ENCODE measurements around the genes DEFB132, CSNK2A1, FKBP1A, SIRPB1 and SIRPG.

GRCh38 chr20:257641-257945, at the start of gene DEFB132:
Gene DEFB132 (plus strand): TSS chr20:257724.
- RAMPAGE, long total RNA: no peak
- RRBS: no CpG with 5 or more reads among the region's 2 CpGs

DNA sequence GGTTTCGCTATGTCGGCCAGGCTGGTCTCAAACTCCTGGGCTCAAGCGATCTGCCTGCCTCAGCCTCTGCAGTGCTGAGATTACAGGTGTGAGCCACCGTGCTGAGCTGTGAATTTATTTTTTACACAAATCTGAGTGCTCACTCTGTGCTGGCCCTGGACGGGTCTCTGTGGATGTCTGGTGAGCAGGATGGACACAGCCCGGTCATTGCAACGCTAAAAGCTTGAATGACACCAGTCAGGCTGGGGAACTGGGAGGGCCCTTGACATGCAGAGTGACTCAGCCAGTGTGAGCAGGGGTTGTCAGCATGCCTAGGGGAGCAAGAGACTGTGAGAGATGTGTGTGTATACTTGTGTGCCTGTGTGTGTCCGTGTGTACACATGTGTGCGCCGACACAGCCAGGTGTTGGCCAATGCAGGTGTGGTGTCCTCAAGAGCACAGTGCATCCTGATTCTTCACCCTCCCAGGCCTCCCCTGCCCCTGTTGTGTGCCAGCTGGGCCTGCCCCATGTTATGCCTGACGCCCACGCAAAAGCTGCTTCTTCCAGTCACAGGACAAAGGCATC, 16.3 kb downstream of the NRSN2 start:
- RAMPAGE, long total RNA: no peak
- RRBS: no CpG with 5 or more reads among the region's 12 CpGs

DNA sequence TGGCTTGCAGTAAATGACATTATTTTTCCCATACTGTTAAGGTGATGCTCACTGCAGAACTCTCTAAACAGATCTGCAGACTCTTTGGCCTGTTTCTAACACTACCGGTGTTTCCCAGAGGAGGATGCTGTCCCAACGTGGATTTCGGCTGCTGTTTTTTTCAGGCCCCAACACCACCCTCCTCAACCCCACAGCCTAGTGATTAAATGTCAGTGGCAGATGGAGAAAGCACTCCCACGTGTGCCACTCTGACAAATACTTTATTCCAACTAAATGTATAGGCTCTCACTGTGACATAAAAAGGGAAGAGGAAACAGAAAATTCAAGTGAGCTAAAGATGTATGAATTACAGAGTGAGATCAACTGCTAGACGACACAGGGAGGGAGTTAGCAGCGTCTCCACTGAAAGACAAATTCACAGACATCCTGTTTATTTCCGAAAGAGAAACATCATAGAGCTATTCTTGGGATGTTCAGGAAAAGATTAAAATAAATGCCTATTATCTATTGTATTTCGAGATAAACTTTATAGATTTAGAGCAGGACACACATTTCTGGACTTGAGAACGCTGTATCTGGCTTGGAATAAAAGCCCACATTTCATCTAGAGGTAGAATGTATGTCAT, 3.5 kb downstream of the TBC1D20 start:
- RAMPAGE, long total RNA: no peak
- RRBS: no CpG with 5 or more reads among the region's 9 CpGs

- RAMPAGE, long total RNA: no peak
- RRBS: no CpG with 5 or more reads among the region's 5 CpGs
These were observed 32.3 kb upstream of the TBC1D20 start for GRCh38 chr20:494377-495379.

DNA sequence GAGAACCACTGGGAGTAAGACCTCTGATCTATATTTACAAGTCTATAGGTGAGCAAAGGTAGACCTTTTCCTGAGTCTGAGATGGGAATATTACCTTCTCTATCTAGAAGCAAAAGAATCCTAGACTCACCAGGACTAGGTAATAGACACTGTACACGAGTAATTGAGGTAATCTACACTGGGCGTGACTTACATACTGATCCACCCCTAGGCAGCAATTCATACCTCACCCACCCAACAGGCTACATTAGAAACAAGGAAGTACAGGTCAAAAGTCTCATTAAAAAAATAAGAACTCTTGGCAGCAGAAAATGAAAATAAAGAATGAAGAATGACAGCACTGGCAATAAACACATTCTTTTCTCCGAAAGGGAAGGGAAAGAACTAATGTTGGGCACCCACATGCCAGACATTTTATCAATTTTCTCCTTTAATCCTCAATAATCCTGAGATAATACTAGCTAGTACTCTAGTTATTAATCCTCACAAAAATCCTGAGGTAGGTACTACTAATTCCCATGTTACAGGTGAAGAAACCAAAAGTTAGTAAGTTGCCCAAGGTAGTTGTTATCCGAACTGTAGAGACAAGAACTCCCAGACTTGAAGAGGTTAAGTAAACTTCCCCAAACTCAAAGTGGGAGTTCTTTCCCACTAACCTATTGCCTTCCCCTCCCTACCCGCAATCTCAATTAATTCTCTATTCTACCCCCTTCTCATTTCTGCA, 7.5 kb downstream of the CSNK2A1 start:
- RAMPAGE, long total RNA: no peak
- RRBS: no CpG with 5 or more reads among the region's 5 CpGs

DNA sequence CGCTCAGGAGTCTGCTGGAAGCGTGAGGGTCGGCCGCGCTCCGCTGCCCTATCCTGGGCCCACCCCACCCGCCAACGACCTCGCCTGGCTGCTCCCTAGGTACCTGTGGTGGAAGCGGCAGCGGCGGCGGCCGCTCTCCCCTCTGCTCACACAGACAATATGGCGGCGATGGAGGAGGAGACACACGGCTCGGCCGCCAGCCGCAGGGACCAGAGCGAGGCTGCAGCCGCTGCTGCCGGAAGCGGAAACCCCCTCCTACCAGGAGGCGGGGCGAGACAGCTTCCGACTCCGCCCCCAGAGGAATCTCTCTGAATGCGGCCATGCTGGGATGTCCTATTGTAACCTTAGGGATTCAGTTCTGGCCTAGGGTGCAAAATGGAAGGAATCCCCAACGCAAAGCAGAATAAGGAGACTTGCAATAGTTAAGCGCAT, at the start of gene CSNK2A1:
Gene CSNK2A1, minus strand, starts transcription at position 222 of the 432 bp plus-strand sequence.
- RAMPAGE, long total RNA: start-site peak on the minus strand centred at position 174 of the sequence, 98 bp wide, 1,232 and 2,407 reads in 2 replicates
- RRBS: no CpG with 5 or more reads among the region's 31 CpGs

DNA sequence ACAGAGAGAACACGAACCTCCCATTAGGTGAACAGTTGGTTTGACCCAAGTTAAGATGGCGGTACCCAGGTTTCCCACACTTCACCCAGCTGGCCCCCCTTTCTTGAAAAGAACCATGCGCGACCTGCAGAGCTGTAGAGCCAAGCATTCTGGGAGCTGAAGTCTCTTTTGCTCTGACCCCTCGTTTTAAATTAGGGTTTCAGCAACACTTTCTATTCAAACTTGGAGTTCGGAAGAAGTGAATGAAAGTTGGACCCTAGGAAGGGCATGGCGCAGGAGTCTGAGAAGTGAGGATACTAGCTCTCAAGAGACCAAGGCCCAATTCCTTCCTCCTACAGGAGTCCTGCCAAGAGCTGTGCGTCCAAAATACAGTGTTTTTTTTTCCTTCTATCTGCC, 437 bp upstream of the CSNK2A1 start:
- RAMPAGE, long total RNA: no peak
- RRBS: no CpG with 5 or more reads among the region's 8 CpGs

DNA sequence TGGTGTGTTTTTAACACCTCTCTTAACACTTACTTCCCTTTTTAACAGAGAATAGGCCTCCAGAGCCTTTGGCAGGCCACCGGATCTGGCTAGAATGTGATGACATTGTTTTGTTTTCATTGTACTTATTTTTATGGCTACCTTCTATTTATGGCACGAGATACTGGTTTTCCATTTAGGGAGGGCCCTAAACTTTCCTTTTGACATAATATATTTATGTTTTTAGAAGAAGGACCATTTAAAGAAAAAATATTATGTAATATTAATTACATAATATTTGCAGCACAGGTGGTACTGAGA, 21.6 kb downstream of the TCF15 start:
- RAMPAGE, long total RNA: no peak
- RRBS: no CpG with 5 or more reads among the region's 2 CpGs

DNA sequence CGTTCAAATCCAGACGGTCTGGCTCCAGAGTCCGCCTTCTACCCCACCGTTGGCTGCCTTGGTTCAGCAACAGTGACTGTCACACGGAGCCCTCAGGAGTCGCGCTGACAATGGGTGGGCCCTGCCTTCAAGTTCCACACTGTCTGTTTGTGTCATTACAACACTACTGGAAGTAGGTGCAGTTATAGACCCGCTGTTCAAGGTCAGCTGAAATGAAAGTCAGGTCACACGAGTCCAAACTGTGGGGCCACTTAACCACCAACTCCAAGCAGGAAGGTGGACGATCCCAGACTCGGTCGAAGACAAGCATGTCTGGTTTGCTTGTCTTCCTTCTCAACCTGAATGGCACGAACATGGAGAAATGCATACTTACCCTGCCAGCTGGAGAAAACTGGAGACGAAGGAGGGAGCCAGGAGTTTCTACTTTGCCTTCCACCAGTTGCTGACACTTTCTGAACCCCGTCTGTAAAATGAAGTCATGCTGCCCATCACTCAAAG, 907 bp upstream of the SRXN1 start:
- RAMPAGE, long total RNA: no peak
- RRBS: no CpG with 5 or more reads among the region's 15 CpGs

- RAMPAGE, long total RNA: no peak
- RRBS: no CpG with 5 or more reads among the region's 5 CpGs
These were observed 4.7 kb downstream of the PSMF1 start for GRCh38 chr20:1123060-1123593.

GRCh38 chr20:1134904-1135300, 16.5 kb downstream of the PSMF1 start:
- RAMPAGE, long total RNA: no peak
- RRBS: 95% methylated on average over 2 of the region's 15 CpGs

DNA sequence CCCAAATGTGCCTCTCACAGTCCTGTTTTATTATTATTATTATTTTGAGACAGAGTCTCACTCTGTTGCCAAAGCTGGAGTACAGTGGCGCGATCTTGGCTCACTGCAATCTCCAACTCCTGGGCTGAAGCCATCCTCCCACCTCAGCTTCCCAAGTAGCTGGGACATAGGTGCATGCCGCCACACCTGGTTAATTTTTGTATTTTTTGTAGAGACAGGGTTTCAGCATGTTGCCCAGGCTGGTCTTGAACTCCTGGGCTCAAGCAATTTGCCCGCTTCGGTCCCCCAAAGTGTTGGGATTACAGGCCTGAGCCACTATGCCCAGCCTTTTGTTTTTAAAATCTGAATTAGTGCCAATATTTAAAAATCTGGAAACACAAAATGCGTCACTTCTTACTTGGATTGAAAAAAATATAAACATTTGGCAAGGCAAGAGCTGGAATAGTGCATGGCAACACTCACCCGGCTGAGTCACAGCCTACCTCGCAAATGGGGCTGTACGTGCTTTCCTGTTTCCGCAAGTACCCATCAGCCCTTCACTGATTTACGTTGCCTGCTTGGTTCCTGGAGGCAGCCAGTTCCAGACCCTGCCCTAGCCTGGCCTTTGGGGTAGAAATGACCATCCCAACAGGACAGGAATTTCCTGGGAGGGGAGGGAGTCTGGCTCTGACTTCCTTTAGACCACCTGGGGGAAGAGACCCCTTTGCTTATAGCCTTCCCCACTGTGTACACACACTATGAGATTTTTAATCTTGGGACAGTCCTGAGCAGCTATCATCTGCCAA, 6.2 kb downstream of the SDCBP2 start:
- RAMPAGE, long total RNA: no peak
- RRBS: no CpG with 5 or more reads among the region's 11 CpGs

DNA sequence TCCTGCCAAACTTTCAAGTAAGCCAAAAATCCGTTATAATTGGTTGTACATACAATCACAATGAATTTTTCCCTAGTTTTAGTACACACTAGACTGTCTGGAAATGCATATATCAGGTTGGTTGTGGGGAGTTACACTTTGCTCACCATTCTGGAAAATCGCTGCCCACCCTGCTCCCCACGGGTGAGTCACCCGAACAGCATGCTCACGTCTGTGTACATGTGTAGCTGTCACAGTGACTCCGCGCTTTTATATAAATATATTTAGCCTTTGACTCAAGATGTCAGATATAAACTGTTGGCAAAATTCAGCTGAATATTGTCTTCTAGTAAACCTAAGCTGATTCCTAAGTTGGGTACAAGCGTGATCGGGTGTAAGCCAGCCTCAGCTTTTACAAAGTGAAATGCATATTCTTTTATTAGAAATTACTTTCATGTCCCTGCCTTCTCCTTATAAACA, 4.4 kb downstream of the SDCBP2 start:
- RAMPAGE, long total RNA: no peak
- RRBS: no CpG with 5 or more reads among the region's 9 CpGs

- RAMPAGE, long total RNA: no peak
- RRBS: no CpG with 5 or more reads among the region's 16 CpGs
These were observed 4.1 kb downstream of the FKBP1A start for GRCh38 chr20:1388376-1389499.

DNA sequence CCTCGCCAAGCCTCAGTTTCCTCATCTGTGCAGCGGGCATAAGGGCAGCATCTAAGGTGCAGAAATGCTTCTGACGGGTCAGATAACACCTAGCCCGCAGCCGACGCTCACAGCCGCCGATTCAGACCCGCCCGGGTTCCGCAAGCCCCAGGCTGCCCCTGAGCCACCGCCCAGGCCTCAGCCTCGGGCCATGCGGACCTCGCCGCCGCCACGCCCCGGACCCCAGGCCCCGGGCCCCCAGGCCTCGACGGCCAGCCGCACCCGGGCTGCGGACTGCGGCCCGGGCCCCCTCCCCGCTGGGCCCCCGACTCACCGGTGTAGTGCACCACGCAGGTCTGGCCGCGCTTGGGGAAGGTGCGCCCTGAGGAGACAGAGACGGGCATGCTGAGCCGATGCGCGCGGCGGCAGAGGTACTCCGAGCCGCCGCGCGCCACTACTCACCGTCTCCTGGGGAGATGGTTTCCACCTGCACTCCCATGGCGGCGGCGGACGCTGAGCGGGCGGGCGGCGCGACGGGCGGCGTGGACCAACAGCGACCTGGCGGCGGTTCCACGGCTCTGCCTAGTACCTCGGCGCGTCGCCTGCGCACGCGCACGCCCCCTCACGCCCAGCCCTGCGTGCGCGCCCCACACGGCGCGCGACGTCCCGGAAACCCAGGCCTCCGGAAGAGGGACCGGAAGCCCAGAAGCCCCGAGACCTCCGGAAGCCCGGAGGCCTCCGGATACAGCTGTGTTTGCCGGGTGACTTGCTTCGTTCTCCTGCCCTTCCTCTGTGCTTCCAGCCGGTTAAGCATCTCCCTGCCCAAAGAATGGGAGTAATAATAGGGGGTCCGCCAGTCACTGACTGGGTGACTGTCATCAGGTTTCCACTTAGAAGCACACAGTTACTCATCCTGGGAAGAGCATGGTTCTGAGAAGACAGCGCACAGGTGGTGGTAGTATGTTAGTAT, at the start of gene FKBP1A:
Gene FKBP1A, minus strand, starts transcription at position 534 of the 949 bp plus-strand sequence.
- RAMPAGE, long total RNA: start-site peak on the minus strand centred at position 540 of the sequence, 140 bp wide, 1,366 and 1,214 reads in 2 replicates
- RRBS: 1% methylated on average over 11 of the region's 91 CpGs

DNA sequence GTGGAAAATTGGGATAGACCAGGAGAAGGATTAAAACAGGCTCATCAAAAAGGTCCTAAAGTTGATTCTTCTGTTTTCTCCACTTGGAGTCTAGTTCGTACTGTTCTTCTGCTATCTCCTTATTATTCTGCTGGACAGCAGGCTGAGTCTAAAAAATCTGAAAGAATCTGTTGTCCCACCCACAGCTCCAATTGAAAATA, 4.7 kb upstream of the FKBP1A start:
- RAMPAGE, long total RNA: no peak
- RRBS: no CpG with 5 or more reads among the region's 1 CpG

DNA sequence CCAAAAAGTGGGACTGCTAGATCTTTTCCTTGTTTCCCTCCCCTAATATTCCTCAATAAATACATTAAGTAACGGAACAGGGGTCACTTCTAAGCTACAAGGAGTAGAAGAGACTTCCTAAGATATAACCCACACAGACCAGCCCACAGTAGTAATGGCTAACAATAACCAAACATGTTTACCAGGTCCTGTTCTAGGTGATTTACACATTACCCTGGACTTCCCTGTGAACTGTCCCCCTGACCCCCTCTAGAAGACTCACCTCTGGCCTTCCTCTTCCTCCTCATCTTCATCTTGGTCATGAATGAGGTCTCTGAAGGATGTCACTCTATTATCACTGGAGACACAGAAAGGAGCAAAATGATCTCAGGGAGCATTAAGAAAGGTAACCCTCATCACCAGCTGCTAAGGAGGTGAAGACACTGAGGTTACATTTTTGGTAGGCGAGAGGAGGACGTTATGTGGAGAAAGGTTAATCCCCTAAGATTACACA, 8.7 kb downstream of the NSFL1C start:
- RAMPAGE, long total RNA: no peak
- RRBS: no CpG with 5 or more reads among the region's 3 CpGs

- RAMPAGE, long total RNA: no peak
- RRBS: no CpG with 5 or more reads among the region's 6 CpGs
These were observed 20.7 kb downstream of the SIRPD start for GRCh38 chr20:1536764-1537147.

DNA sequence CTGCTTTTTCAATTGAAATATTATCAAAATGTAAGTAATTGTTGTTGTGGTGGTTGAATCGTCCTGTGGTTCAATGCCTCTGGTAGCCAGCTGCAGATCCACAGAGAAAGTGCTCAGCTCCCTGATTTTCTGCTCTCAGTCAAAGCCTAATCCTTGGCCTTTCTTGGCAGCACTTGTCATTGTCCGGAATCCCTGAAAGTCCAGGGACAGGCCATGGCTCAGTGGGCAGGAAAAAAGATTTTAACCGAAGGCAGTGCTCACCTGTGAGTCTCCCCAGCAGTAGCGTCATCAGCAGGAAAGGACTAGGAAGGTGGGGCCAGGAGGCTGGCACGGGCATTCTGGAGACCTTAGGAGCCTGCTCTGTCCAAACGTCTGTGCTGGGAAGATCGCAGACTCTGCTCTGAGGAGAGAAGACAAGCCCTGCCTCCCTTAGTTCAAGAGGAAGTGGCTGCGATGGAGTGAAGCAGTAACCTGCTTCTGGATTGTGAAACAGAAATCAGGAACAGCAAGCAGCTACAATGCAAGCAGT, at the start of gene SIRPB1:
Gene SIRPB1, minus strand, starts transcription at position 402 of the 529 bp plus-strand sequence.
- RAMPAGE, long total RNA: no peak
- RRBS: no CpG with 5 or more reads among the region's 8 CpGs

GRCh38 chr20:1657639-1658239, at the start of gene SIRPG:
Gene SIRPG (minus strand): TSS chr20:1657779.
- RAMPAGE, long total RNA: no peak
- RRBS: no CpG with 5 or more reads among the region's 5 CpGs

All from cardiac muscle cell (in vitro differentiated cells and primary cell).